ENCODE measurements around a stretch of chr16.

GRCh38 chr16:46789377-46790710, 41.1 kb downstream of the C16orf87 start:
- RRBS: 8% methylated on average over 3 of the region's 46 CpGs

- RRBS: 66% methylated on average over 2 of the region's 16 CpGs
Observed at GRCh38 chr16:46885688-46887073, 2.0 kb downstream of the GPT2 start.

- RRBS: no CpG with 5 or more reads among the region's 4 CpGs
Observed at GRCh38 chr16:46920695-46921033, 36.5 kb downstream of the GPT2 start.

- RRBS: no CpG with 5 or more reads among the region's 16 CpGs
Observed at GRCh38 chr16:46930456-46931371, 42.8 kb downstream of the DNAJA2 start.

DNA sequence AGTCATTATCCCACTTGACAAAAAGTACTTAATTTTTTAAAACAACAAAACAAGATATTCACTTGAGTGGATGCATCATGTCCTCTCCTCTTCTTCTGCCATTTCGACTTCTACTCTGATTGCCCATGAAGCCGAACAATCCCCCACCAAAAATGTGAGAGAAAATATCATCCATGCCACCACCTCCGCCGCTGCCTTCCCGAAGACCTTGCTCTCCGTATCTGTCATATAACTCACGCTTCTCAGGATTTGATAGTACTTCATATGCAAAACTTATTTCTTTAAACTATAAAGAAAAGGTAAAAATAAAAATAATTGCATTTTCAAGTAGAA, 2.2 kb downstream of the DNAJA2 start:
- RRBS: no CpG with 5 or more reads among the region's 7 CpGs

GRCh38 chr16:47460236-47460662, 614 bp downstream of the ITFG1 start:
- RRBS: no CpG with 5 or more reads among the region's 6 CpGs

- RRBS: no CpG with 5 or more reads among the region's 10 CpGs
Observed at GRCh38 chr16:47492294-47493384, 31.5 kb downstream of the PHKB start.

GRCh38 chr16:47499690-47500101, 38.6 kb downstream of the PHKB start:
- RRBS: no CpG with 5 or more reads among the region's 7 CpGs

GRCh38 chr16:48526512-48526764, 83.5 kb downstream of the N4BP1 start:
- RRBS: no CpG with 5 or more reads among the region's 3 CpGs

GRCh38 chr16:48608085-48608907, 1.7 kb downstream of the N4BP1 start:
- RRBS: no CpG with 5 or more reads among the region's 18 CpGs

GRCh38 chr16:48611639-48612368, 1.8 kb upstream of the N4BP1 start:
- RRBS: no CpG with 5 or more reads among the region's 5 CpGs

- RRBS: 28% methylated on average over 2 of the region's 18 CpGs
Observed at GRCh38 chr16:49441356-49441880, 67.8 kb downstream of the C16orf78 start.

GRCh38 chr16:49620178-49620836, 235.6 kb downstream of the ZNF423 start:
- RRBS: no CpG with 5 or more reads among the region's 11 CpGs

DNA sequence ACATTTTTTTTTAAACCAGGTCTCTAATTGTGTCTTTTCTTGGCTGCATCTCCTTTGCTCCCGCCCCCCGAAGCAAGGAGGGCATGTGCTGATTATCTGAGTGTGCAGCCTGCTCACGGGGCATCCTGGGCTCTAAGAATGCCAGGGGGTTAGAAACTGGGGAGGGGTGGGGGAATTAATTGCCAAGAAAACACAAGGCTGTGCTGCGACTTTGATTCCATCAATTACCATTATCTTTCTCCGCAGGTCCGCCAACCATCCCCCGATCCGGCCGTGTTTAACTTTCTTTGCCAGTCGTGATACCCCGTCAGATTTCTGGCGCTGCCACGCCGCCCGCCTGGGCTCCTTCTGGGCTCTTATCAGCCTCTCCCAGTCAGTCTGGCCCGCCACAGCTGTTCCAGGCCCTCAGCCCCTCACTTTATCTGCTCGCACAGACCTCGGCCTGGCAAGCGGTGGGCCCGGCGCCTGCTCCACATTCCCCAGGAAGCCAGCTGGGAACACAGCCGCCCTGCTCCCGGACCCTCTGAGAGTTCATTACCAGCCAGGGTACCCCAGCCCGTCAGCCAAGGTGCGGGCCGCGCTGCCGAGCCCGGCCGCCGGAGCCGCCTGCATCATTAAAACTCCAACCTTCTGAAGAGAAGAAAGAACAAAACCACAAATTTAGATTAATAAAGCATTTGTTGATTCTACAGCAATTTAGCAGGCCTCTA, 157.6 kb downstream of the ZNF423 start:
- RRBS: 72% methylated on average over 10 of the region's 32 CpGs

DNA sequence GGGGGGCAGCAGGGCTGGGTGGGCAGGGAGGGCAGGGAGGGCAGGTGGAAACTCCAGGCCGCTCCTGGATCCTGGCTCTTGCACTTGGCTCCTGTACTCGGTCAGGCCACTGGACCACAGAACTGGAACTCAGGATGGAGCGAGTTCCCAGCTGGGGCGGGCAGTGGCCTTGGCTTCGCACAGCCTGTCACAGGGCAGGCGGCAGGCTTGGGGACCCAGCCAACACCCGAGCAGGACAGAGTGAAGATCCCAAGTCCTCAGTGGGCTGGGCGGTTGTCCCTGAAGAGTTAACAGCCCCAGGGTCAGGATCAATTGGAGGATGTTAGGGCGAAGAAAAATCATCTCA, 22.1 kb downstream of the ZNF423 start:
- RRBS: no CpG with 5 or more reads among the region's 9 CpGs

GRCh38 chr16:49854979-49855990, 627 bp downstream of the ZNF423 start:
- RRBS: 1% methylated on average over 73 of the region's 132 CpGs

GRCh38 chr16:50078549-50079026, 12.8 kb downstream of the HEATR3 start:
- RRBS: no CpG with 5 or more reads among the region's 3 CpGs

GRCh38 chr16:50105359-50105836, 39.6 kb downstream of the HEATR3 start:
- RRBS: no CpG with 5 or more reads among the region's 7 CpGs

GRCh38 chr16:50227675-50228184, 38.6 kb upstream of the ADCY7 start:
- RRBS: no CpG with 5 or more reads among the region's 9 CpGs

All from AG09319 (cell line).